ENCODE results near the gene IFI27L1.

DNA sequence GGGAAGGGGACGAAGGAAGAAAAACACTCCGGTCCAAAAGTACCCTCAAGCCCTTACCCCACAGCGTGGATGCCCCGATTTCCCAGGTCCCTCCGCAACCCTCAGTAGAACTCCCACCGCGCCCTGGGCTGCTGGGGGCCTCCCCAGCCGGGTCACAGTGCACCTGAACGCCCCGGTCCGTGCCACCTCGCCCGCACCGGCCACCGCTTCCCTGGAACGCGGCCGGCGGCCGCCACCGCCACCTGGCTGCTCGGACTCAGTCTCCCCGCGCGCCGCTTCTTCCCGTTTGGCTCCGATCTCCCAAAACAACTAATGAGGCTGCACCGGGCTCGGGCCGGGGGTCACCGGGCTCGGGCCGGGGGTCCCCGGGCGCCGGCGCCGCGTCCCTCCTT is 1.1 kb downstream of the ITPK1 start:
- PRO-cap = no peak

GRCh38 chr14:93239862-93240419 is 32.9 kb downstream of the UBR7 start:
- PRO-cap = no peak

- PRO-cap = no peak
Measured at GRCh38 chr14:93294178-93294708, 38.6 kb downstream of the BTBD7 start.

- PRO-cap = no peak
Measured at GRCh38 chr14:93309129-93309752, 23.6 kb downstream of the BTBD7 start.

GRCh38 chr14:93347258-93347935 is 415 bp downstream of the COX8C start:
- PRO-cap = no peak

GRCh38 chr14:93974266-93975311 is 1.8 kb downstream of the ASB2 start:
- PRO-cap = no peak

GRCh38 chr14:94041438-94041795 is 15.3 kb downstream of the OTUB2 start:
- PRO-cap = no peak

DNA sequence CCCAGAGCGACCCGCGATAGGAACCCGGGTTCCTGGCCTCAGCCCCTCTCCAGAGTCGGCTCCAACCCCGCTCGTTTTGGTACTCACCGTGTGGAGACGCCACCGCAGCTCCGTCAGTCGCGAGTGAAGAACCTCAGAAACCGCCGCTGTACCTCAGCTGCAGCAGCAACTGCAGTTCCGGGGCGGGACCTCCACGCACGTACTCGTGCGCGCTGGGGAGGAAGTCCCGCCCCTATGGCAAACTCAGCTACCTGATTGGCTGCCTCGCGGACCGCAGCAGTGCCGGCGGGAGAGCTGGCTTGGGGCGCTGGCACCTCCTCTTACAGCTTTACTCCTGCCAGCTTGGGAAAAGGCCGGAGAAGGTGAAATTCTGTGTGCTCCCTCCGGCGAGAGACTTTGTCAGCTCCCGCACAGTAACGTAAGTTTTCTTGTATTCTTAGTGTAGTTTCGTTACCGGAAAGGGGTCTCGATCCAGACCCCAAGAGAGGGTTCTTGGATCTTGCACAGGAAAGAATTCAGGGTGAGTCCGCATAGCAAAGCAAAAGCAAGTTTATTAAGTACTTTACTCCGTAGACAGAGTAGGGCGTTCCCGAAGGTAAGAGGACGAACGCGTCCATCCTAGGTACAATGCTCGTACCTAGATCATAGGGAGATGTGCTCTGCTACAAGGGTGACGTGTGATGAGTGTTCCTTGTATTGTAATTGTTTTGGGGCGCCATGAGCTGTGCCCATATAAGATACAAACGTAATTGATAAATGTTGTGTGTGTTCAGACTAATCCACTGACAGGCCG is at the start of gene IFI27L1:
Gene IFI27L1 (plus strand): TSS at position 279 of the 793 bp plus-strand sequence.
- PRO-cap = bidirectional peak, plus-strand start at position 279 of the sequence, minus-strand start at position 177 of the sequence

GRCh38 chr14:94290757-94291103 is 2.3 kb downstream of the SERPINA10 start:
- PRO-cap = no peak

DNA sequence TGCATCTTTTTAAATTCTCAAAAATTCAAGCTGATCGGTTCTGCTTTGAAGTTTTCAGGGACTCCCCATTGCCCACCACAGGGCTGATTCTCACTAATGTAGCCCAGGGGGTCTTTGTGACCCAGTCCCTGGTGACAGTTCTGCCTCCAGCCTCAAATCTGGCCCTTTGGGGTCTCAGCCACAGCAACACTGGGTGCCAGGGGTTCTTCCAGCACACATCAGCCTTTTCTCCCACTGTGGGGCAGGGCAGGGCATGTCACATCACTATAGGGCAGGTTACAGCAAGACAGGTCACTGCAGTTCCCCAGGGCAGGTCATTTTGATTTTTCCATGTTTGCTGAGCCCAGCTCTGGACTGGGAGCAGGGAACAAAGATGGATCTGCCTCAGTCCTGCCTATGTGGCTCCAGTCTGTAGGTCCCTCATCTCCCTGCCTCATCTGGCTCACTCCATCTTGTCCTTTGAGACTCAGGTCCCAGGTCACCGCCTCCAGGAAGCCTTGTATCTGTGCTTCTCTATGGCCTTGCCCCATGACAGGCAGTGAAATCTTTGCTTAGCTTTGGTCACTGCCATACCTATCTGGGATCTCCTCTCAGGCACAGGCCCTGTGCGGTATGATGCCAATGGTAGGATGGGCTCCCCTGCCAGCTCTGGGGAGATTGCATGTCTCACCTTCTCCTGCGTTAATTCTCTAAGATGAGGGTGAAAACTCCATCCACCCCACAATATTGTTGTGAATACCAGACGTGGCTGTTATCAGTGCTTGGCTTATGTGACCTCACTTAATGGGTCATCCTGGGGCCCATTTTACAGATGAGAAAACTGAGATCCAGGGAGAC is 1.7 kb downstream of the SERPINA6 start:
- PRO-cap = no peak

DNA sequence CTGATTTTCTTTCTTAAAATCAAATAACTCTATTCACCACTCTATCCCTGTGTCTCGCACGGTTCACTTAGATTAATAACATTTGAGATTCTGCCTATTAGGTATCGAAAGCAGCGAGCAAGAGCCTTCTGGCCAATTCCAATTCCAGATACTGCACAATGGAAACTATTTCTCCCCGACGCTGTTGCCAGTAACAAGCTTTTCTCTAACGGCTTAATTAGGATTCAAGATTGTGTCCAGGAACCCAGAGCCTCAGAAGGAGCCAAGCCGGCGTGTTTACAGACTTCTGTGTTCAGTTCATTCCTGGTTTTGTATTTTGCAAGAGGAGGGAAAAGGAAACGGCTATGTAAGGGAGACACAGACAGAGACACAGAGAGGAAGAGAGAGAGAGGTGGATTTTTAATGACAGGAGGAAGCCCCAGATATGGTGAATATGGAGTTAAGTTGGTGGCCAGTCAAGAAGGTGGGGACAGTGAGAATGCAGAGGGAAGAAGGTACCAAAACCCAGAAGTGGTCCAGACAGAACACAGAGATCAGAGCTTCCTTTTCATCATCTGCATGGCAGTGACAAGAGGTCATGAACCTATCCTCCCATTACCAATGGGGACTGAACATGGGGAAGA is 185.5 kb downstream of the DICER1 start:
- PRO-cap = no peak

- PRO-cap = no peak
Measured at GRCh38 chr14:95046765-95047301, 110.5 kb downstream of the DICER1 start.

- PRO-cap = no peak
Measured at GRCh38 chr14:95099743-95100056, 57.6 kb downstream of the DICER1 start.

DNA sequence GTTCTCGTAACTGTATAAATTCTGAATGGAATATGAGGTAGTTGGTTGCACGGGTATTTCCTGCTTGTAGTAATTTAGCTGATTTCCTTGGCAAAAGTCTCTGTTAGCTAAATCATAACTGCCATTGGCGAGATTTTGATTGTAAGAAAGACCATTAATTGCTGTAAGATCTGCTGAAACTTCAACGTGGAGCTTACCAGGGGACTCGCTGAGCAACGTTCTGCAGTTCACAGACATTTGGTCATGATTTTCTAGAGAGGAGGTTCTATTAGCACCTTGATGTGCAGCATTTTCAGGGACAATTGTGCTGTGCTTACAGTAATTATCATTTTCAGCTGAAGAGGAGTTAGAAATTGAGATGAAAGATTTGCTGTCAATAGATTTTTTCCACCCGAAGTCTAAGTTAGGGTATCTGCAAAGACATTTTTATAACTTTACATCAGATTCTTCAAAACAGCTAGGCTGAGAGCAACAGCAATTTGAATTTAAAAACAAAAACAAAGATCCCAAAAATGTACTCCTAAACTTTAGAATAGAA is 53.5 kb downstream of the DICER1 start:
- PRO-cap = no peak

DNA sequence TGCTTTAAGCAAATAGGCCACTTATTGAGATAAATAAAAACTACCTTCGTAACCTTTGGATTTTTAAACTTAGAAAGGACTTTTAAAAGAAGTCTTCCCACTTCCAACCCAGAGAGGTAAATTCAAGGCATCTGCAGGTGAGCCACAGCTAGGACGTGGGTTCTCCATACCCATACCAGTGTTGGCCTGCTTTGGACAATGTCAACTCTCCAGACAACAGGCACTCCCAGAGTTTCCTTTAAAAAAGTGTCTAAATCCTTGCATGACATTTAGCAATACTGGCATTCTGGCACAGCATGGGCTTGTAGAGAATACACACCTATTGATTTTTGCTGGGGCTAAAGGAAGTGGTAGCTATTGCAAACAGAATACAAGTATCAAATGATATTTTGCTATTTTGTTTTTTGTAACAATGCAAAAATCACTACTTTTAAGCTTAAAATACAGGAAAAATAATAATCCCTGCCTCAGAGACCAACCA is 25.7 kb upstream of the DICER1 start:
- PRO-cap = no peak

- PRO-cap = no peak
Measured at GRCh38 chr14:95184409-95184859, 27.1 kb upstream of the DICER1 start.

DNA sequence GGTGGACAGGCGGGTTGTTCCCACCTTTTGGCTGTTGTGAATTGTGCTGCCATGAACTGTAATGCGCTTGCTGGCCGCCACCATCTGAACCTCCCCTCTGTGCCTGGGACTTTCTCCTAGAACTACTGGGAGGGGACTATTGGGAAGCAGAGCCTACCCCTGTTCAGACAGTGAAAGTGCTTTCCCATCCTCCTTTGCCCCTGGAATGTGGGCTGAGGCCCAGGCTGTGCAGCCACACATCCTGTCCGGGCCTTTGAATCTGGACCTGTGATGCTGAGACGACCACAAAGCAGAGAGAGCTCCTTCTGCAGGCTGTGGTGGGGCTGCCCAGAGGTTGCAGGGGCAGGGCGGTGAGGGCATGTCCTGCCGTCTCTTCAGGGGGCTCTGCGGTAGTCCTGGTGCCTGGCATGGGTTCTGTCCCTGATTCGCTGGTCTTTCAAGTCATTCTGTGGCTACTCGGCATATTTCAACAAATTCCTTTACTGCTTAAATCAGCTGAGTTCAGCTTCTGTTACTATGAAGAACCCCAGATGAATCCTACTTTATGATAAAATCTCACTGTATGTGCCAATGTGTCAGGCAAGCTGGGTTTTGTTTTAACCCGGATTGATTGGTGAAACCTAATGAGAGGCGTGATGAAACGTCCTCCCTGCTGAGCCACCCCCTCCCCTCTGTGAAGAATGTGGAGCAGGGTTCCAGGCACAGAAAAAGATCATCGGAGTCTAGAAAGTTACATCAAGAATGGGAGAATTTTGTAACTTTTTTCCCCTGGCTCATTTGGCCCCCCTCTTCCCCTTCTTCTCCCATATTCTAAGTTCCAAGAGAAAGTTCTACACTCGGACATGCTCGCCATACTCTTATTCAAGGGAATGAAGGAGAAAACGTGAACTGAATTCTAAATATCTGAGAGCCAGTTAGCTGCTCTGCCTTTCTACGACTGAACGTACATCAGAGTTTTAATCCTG is 63.5 kb upstream of the DICER1 start:
- PRO-cap = no peak

GRCh38 chr14:95307229-95308276 is 12.2 kb downstream of the CLMN start:
- PRO-cap = no peak

DNA sequence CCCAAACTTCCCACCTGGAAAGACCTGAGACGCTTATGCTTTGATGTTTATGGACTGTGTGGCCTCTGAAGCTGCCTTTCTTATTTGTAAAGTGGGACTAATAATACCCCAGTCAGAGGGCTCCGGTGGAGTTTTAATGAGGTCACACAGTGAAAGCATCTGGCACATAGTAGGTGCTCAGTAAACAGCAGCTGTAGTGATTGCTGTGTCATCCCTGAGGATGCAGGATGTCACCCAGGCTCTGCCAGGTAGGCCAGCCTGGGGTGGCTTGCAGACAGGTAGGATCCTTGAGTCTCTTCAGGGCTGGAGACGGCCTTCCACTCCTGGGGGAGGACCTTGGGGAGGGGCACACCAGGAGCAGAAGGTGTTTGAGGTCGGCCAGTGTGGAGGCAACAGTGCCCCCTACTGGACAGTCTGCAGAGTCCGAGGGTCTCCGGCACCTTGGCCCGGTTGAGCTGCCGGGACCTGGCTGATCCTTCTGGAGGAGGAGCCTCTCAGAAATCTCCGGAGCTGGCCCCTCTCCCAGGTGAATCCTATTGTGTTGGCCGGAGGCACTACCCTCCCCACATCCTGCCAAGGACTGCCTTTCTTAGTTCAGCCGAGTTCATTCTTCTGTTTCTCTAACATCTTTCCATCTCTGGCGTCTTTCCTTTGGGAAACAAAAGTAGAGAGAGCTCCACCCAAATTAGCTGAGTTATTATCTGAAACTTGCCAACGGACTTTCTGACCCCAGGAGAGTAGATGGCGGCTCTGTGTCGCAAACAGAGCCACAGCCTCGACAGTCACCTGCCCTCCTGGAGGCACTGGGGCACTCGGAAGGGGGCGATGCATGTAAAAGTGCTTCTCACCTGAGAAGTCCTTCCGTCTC is 41.8 kb upstream of the CLMN start:
- PRO-cap = no peak

DNA sequence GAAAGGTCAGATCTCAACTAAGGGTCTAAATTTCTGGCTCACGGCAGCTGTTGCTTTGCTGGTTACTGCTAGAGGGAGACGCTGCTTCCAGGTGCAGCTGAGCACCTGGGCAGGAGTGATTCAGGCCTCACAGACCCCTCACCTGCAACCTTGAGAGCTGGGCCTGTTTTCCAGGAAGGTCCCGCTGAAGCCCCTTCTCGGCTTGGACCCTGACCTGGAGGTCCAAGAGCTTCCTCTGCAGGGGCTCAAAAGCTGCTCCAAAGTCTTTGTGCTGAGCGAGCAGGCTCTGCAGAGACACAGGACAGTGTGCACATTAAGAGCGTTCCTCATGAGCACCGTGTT is 72.1 kb downstream of the SYNE3 start:
- PRO-cap = no peak